M059J (cell line): ENCODE measurements around a stretch of chr10.

- RAMPAGE, long total RNA: no peak
Measured at GRCh38 chr10:70699326-70700125, 27.2 kb downstream of the ADAMTS14 start.

DNA sequence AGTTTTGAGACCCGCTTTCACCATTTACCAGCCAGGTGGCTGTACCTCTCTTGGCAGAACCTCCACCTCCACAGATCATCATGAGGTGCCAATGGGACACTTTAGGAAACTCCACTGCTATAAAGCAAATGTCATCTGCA is 1.4 kb downstream of the PCBD1 start:
- RAMPAGE, long total RNA: no peak

DNA sequence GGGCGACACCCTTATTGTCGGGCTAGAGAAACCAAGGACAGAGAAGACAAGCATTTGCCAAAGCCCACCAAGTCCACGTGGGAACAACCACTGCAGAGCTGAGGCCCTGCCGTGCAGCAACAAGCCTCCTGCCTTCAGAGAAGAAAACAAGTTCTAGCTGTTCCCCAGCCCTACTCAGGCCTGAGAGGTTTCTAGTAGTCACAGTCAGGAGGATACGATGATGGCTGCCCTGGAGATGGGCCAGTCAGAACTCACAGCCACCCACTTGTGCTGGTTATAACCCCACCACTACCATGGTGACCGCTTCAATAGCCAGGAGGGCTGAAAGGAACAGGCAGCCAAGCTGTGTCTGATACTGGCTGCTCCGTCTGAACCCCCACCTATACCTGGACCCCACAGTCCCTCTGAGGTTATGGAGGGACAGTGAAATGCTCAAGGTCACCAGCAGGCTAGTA is 125.7 kb upstream of the PCBD1 start:
- RAMPAGE, long total RNA: no peak

GRCh38 chr10:71243845-71244372 is 31.5 kb downstream of the UNC5B start:
- RAMPAGE, long total RNA: no peak

- RAMPAGE, long total RNA: no peak
Measured at GRCh38 chr10:71254879-71256024, 42.9 kb downstream of the UNC5B start.

- RAMPAGE, long total RNA: no peak
Measured at GRCh38 chr10:71260564-71261111, 48.3 kb downstream of the UNC5B start.

- RAMPAGE, long total RNA: no peak
Measured at GRCh38 chr10:71265881-71266940, 52.8 kb upstream of the SLC29A3 start.

- RAMPAGE, long total RNA: no peak
Measured at GRCh38 chr10:71475514-71476132, 78.9 kb downstream of the CDH23 start.

- RAMPAGE, long total RNA: no peak
Measured at GRCh38 chr10:71735819-71736636, 16.4 kb upstream of the C10orf105 start.

DNA sequence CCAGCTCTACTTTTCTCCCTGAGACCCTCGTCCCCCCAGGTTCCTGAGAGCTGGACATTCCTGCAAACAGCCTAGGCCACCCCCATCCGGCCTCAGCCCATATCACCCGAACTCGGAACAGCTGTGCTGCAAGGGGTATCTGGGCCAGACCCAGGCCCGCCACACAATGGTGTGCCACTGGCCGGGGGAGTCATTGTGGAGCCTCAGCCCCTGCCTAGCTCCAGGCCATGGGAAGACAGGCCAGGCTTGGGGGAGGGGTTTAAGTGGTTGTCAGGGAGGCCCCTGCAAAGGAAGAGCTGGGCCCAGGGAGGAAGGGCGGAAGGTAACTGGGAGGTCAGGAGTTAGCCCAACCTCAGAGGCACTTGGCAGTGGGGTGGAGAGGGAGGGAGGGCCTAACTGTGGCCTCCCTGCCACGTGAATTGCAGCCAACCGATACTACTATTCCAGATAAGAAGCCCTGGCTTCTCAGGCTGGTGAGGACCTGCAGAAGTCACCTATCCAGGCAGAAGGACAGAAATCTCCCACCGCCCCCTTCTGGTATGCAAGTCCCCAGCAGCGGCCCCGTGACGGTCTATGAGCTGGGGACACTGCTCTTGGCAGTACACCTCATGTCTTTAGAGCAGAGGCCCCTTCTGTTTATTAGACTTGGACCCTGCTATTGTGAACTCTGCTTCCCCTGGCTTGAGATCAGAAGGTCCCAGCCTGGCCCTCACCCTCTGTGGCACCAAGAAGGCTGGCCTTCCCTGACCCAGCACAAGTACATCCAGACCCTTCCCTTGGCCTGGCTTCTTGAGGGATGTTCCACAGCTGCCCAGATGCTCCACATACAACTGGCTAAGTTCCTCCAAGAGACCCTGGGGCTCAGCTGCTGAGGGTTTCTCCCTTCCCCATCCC is 26.8 kb downstream of the VSIR start:
- RAMPAGE, long total RNA: no peak

- RAMPAGE, long total RNA: no peak
Measured at GRCh38 chr10:71747216-71747944, 25.9 kb downstream of the VSIR start.

GRCh38 chr10:71756236-71757288 is 16.8 kb downstream of the VSIR start:
- RAMPAGE, long total RNA: no peak

GRCh38 chr10:71860149-71861069 is 9.4 kb upstream of the PSAP start:
- RAMPAGE, long total RNA: no peak

DNA sequence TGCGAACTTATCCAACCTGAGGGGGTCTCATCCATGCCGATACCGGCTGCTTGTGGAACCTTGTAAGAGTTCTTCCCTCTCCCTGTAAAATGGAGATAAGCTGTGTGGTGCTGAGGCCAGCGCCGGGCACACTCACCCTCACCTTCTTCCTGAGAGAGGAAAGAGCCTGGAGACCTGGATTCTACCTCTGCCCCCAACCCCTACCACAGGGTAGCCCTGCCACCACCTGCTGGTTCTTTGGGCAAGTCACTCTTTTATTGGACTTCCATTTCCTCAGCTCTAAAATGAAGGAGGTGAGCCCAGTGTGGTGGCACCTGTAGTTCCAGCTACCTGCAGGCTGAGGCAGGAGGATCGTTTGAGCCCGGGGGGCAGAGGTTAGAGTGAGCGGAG is 38.4 kb upstream of the PSAP start:
- RAMPAGE, long total RNA: no peak

DNA sequence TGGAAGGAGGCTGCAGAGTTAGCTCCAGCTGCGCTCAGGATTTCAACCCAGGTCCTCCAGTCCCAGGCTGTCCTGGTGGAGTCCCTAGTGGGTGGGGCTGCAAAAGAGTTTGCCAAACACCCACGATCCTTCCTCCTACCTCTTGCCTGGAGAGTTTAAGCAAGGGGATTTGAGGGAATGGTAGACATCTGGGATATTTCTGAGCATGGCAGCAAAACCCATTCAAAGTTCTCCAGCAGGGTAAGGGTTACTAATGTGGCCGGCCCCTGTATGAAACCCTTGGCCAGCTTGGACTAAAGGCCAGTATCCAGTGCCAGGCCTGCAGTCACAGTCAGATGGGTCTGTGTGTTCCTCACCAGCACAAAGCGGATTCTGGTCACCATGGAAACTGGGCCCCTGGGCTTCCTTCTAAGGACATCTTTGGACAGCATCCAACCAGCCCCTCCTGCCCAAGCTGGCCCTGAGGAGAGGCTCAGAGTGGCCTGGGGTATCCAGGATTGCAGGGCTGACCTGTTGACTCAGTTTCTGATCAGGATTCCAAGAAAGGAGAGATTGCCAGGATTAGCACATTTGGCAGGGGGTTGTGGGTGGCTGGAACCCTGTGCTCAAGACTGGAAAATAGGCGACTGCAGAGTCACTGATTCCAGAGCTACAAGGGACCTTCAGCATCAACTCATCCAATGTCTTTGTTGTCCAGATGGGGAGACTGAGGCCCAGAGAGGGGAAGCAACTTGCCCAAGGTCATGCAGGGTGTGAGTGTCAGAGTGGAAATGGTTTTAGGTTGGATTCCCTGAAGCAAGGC is 42.6 kb upstream of the CHST3 start:
- RAMPAGE, long total RNA: no peak

DNA sequence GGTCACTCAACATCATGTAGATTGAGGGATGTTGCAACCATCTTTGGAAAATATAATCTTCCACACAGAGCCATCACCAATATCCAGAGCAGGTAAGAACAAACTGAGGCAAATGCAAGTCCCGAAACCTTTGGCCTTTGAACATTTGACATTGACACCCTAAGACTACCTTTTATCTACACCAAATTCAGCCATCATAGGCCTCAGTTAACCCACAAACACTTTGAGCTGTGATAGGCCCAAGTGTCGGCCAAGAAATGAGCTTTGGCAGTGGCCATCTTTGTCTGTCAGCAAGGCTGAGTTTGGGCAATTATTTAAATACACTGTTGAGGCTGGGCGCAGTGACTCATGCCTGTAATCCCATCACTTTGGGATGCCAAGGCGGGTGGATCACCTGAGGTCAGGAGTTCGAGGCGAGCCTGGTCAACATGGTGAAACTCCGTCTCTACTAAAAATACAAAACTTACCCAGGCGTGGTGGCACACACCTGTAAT is 41.5 kb downstream of the SPOCK2 start:
- RAMPAGE, long total RNA: no peak

GRCh38 chr10:72063595-72064358 is 24.6 kb downstream of the SPOCK2 start:
- RAMPAGE, long total RNA: no peak

DNA sequence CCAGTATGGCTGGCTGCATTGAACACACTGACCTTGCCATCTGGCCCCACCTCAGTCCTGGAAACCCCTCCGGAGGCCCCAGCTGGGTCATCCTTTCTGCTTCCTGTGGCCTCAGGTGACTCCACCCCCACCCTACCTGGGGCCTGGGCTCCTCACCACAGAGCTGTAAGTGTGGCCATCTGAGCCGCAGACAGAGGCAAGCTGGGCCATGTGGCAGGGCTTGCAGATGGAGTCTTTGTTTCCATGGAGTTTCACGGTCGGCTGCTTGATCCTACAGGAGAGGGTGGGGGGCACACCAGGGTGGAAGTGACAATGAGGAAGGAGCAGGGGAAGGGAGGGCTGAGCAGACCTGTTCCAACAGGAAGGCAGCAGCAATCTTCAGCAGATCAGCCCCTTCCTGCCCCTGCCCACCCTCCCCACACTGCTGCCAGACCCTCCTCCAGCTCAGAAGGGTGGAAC is 18.2 kb downstream of the SPOCK2 start:
- RAMPAGE, long total RNA: no peak

DNA sequence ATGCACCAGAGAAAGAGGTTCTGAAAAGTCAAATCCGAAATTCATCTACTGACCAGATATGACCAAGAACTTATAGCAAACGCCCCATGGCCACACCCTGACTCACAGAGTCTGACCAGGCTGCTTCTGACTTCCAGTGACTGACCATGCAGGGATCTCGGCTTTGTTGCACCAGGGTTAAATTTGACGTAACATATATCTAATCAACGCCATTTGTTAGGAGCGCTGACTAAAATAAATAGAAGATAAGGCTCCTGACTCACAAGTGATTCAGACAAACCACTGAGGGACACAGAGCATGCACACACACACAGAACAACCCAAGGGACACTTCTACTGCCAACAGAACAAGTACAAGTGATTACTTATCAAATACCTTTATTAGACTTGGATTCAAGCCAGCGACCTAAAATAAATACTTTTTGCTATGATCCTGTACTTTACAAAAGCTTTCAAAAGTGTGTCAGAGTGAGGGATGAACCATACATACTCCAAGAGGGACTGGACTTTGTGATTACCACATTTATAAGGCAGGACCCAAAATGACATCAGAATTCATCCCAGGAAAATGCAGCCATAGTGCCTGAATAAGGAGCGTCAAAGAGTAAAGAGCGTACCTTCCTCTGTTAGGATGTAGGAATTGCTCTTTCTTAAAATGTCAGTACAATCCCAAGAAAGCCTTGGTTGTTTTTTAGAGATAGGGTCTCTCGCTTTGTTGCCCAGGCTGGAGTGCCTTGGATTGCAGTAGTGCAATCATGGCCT is 9.5 kb upstream of the SPOCK2 start:
- RAMPAGE, long total RNA: no peak

DNA sequence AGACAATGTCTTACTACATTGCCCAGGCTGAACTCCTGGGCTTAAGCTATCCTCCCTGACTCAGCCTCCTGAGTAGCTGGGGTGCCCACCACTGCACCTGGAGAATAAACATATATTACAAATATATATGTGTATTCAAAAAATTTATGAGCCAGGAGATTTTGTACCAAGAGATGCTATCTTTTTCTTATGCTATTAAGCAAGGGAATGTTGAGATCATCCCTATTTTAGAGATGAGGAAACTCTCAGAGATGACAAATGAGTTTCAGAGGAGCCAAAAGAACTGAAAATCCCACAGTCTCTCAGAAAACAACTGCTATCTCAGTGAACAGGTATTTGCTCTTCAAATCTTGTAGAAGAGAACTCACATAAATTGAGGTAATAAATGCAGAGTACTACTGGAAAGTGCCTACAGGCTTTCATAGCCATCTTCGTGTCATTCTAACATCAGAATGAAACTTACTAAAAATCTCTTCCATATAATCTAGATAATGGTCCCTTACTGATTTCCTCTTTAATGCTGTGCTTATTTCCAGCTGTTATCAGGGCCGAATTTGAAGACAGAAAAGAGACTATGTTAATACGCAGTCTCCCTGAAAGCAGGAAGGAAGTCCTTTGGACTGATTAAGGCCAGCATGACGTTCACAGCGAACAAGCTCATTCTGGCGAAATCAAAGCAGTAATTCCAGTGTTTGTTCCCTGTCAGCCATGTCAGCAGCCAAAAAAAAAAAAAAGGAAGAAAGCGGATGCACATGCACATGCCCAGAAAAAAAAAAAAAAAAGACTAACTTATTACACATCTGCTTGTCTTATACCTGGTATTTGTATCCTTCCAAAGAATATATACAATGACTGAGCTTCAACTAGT is 29.4 kb upstream of the ANAPC16 start:
- RAMPAGE, long total RNA: no peak